ENCODE measurements around the genes UBE2G1 and SMTNL2.

GRCh38 chr17:4060921-4061768 lies 81.7 kb downstream of the ZZEF1 start:
- PRO-cap: no peak

GRCh38 chr17:4070491-4071012 lies 72.3 kb downstream of the ZZEF1 start:
- PRO-cap: no peak

DNA sequence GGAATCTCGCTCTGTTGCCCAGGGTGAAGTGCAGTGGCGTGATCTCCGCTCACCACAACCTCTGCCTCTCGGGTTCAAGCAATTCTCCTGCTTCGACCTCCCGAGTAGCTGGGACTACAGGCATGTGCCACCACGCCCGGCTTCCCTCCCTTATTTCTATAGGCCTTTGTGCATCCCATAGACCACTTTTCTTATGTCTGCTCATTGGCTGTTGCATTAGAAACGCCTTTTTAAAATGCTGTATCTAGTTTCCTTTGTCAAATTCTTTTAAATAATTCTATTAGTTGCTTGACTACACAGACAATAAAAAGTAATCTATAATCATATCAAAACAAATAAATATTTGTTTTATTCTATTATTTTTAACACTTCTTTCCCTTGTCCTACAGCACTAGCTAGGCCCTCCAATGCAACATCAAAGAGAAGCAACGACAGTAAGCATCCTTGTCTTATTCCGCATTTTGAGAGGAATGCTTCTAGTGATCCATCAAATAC lies 59.1 kb downstream of the ZZEF1 start:
- PRO-cap: no peak

GRCh38 chr17:4086450-4086836 lies 56.4 kb downstream of the ZZEF1 start:
- PRO-cap: no peak

GRCh38 chr17:4176017-4176634 lies 33.1 kb downstream of the CYB5D2 start:
- PRO-cap: no peak

GRCh38 chr17:4232123-4232730 lies 31.6 kb downstream of the ANKFY1 start:
- PRO-cap: no peak

DNA sequence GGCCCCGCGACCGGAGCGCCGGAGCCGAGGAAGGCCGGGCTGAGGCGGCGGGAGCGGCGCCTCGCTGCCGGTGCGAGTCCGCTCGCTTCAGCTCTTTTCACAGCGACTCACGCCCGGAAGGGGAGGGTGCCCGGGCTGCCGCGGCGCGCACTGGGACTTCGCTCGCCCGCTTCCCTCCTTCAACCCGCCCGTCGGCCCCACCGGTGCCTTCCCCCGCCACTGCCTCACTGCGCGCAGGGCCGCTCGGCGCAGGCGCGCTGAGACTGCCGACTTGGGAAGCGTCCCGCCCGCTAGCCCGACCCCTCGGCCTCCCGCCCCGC lies at the start of gene UBE2G1:
UBE2G1 (minus strand) TSS at position 265 of the 320 bp plus-strand sequence.
- PRO-cap: unidirectional peak, minus-strand start at position 229 of the sequence

DNA sequence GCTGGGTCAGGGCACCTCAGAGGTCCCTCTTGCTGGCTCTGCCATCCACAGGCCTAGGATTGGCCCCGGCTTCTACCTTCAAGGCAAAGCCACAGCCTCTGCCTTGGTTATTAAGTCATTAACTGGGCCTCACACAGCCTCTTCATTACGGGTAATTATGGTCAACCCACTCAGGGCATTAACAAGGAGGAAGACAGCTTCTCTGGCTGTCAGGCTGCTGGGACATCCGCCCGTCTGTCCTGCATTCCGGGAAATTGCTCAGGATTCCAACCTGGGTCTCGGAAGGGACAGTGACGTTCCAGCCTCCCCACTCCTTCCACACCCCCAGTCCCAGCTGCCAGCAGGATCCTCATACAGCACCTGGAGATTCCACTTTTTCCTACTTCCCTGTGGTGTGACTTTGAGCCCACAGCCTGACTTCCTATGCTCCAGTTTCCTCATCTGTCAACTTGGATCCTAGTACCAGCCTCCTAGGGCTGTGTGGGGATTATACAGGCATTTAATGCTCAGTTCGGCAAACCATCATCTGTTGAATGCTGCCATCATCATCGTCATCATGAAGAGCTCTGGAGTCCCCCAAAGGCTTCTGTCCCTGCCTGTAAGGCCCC lies 13.0 kb downstream of the SPNS2 start:
- PRO-cap: no peak

DNA sequence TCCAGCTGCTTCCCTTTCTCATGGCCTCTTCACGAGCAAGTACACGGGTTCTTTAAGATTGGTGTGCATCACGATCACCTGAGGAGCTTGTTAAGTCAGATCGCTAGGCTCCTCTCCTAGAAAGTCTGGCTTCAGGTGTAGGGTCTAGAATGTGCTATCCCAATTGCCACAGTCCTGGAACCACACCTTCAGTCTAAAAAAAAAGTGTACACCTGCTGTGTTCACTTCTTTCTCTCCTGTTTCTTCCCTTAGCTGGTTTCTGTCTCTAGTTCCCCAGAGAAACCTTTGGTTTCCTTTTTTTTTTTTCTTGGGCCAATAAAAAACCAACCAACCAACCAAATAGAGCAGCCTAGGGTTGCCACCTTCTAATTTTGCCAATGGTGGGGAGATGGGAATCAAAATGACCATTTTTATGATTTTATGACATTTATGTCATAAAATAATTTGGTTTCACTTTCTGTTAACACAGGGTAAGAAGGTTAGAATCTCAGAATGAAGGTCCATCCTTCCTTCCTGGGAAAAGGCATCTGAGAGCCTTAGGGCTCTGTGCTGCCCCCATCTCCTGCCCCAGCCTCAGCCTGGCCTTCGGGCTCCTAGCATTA lies 1.8 kb upstream of the GGT6 start:
- PRO-cap: no peak

DNA sequence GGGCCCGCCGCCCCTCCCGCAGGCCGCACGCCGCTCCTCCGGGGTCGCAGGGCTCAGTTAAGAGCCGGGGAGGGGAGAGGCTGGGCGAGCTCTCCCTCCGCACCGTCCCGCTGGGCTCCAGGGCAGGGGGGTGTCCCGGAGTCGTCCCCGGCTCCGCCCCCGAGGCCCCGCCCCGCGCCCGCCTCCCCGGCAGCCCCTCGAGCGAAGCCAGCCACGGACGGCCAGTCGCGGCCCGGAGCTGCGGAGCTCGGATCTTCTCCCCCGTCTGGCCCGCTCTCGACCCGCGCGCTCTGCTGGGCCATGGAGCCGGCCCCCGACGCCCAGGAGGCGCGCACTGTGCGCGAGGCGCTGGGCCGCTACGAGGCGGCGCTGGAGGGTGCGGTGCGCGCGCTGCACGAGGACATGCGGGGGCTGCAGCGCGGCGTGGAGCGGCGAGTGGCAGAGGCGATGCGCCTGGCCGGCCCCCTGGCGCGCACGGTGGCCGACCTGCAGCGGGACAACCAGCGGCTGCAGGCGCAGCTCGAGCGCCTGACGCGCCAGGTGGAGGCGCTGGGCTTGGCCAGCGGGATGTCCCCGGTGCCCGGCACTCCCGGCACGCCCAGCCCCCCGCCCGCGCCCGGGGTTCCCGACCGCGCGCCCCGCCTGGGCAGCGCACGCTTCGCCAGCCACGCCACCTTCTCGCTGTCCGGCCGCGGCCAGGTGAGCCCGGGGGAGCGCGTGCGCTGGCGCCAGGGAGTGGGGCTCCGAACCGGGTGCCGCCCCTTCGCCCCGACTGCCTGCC lies at the start of gene SMTNL2:
SMTNL2 (plus strand) TSS at position 224 of the 781 bp plus-strand sequence.
- PRO-cap: unidirectional peak, plus-strand start at position 224 of the sequence

GRCh38 chr17:4587102-4587703 lies 2.9 kb downstream of the SMTNL2 start:
- PRO-cap: no peak

- PRO-cap: no peak
Observed at GRCh38 chr17:4598994-4599662, 14.8 kb downstream of the SMTNL2 start.

DNA sequence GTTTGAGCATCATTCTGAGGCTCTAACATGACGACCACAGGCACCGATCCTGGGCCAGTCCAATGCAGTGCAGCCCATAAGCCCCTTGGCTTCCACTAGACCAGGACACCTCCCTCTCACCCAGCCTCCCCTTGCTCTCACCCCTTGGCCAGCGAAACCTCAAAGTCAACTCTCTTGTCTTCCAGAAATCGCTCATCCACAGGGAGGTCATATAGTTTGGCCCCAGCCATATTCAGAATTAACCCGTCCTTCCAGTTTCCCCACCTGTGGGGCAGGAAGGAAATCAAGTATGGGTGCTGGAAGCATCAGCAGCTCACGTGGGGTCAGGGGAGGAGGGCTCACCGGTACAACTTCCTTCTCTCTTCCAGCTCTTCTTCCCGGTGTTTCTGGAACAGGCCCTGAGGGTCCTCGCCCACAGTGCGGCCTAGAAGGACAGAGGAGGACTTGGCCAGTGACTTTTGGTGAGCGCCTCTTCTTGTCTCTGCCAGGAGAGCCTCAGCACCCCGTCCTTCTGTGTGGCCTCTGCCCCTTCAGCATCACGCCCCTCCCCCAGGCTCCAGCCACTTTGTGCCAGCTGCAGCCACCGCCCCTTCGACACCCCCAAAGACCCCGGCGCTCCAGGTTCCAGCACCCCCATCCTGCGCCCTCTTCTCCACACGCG lies 2.6 kb downstream of the ALOX15 start:
- PRO-cap: no peak

DNA sequence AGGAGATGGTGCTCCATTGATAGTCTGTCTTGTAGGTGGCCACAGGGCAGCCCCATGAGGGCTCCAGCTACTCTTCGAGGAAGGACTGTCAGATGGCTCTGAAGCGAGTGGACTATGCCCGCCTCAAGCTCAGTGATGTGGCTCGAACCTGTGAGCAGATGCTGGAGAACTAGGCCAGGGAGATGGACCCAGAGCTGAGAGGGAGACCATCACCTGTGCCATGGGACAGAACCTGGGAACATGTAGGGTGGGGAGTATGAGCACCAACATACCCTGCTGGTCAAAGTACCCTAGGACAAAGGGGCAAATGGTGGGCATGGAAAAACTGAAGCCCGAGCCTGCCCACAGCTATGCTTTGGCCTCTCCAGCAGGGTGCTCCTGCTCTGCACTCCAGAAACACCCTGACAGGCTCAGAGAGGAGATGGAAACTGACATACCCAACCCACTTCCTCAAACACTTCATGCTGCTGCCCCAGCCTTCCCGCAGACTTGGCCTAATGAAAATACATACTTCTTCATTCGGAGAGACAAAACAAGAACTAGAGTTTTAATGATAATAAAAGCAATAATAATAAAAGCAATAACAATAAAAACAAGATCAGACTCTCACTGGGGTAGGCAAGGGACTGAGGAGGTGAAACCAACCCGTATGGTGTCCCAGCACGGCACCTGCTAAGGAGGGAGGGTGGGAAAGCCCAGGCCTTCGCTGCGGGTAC lies 1.9 kb downstream of the MED11 start:
- PRO-cap: no peak

- PRO-cap: no peak
Observed at GRCh38 chr17:4742264-4743093, 2.8 kb upstream of the CXCL16 start.

DNA sequence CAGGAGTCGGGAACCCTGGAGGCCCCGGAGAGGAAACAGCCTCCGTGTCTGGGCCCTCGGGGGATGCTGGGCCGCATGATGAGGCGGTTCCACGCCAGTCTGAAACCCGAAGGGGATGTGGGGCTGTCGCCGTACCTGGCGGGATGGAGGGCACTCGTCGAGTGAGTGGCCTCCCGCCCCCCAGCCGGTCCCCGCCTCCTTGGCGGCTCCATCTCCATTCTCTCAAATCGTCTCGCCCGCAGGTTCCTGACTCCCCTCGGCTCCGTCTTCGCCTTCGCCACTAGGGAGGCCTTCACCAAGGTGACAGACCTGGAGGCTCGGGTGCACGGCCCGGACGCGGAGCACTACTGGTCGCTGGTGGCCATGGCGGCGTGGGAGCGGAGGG lies 745 bp downstream of the GLTPD2 start:
- PRO-cap: no peak

- PRO-cap: no peak
Observed at GRCh38 chr17:4849903-4850703, 17.0 kb downstream of the MINK1 start.

- PRO-cap: no peak
Observed at GRCh38 chr17:4901432-4902178, 1.3 kb downstream of the CHRNE start.

DNA sequence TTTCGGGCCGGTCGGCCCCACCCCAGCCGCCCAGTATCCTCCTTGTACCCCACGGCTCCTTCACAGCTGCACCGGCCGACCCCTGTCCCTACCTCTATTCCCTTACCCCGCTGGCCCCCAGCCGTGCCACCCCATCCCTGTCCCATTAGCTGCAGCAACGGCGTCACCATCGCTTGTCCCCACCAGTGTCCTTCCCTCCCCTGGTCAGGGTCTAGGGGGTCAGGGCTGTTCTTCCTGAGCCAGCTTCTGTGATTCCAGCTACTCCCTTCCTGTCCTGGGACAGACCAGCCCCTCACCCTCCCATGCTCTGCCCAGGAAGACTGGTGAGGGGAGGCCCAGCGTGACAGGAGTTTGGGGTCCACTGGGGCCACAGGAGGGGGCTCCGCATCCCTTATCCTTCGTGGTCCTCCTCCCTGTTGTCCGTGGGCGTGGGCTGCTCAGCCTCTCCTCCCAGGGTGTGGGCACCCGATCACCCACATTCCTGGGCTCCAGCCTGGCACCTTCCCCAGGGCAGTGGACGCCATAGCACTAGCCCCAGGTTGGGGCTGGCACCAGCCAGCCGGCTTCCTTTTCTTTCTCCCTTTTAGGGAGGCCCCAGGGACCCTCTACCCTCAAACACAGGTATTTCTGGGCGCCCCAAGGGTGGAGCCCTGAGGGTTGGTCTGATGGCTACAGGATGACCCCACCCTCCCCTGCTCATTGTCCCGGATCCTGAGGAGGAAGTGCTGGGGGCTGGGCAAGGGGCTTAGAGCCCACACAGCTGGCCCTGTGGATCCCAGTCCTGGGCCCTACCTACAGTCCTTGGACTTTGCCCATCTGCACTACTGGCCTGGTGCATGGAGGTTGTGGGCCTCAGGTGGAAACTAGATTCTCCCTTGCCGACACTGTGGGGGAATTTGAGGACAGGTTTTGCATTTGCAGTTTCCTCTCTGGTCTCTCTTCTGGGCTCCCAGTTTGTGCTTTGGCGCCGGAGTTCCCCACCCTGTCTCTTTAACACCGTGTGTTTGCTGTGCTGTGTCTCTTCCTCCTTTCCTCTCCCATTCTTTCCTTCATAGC lies 1.0 kb downstream of the KIF1C start:
- PRO-cap: no peak

GRCh38 chr17:5078876-5079234 lies 588 bp downstream of the ZFP3 start:
- PRO-cap: no peak

Measured in peritoneum (tissue), 1 donor.